ENCODE measurements around a stretch of chr12.

GRCh38 chr12:120694723-120695174 lies 7.8 kb downstream of the MLEC start:
- PRO-cap = no peak
- RRBS, 2 experiments = no CpG with 5 or more reads among the region's 6 CpGs

DNA sequence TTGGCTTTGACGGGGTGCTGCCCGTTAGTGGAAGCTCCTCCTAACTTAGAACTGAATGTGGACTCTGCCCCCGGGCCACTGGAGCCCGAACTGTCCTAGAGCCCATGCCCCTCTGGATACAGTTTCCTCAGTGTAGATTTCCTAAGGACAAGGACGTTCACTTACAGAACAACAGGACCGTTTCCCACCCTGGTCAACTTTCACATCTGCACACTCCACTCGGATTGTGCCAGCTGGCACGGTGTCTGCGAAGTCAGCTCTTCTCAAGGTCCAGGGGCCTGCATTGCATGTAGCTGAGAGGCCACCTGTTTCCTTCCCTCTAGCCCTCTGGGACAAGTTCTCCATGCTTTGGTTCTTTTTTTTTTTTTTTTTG lies 16.5 kb downstream of the ACADS start:
- PRO-cap = no peak
- RRBS, 2 experiments = 100% methylated on average over 1 of the region's 9 CpGs; no CpG with 5 or more reads in 1 of the 2 experiments

DNA sequence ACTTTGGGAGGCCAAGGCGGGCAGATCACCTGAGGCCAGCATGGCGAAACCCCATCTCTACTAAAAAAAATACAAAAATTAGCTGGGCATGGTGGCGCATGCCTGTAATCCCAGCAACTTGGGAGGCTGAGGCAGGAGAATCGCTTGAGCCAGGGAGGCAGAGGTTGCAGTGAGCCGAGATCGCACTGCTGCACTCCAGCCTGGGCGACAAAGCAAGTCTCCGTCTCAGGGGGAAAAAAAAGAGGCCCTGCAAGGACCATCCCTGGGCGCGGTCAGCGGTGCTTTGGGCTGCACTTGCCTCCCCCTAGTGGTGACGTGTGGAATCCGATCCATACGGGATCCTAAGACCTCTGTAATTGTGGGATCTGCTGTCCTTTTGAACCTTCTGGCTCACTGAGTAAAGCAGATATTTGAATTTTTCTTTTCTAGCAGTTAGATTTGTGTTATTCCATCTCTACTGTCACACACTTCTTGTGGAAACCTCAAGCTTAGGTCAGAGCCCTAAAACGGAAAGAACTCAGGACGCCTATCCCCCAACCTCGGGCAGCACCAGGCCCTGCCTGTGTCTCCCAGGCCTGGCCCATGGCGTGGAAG lies 20.3 kb downstream of the P2RX4 start:
- PRO-cap = no peak
- RRBS, 2 experiments = no CpG with 5 or more reads among the region's 18 CpGs

DNA sequence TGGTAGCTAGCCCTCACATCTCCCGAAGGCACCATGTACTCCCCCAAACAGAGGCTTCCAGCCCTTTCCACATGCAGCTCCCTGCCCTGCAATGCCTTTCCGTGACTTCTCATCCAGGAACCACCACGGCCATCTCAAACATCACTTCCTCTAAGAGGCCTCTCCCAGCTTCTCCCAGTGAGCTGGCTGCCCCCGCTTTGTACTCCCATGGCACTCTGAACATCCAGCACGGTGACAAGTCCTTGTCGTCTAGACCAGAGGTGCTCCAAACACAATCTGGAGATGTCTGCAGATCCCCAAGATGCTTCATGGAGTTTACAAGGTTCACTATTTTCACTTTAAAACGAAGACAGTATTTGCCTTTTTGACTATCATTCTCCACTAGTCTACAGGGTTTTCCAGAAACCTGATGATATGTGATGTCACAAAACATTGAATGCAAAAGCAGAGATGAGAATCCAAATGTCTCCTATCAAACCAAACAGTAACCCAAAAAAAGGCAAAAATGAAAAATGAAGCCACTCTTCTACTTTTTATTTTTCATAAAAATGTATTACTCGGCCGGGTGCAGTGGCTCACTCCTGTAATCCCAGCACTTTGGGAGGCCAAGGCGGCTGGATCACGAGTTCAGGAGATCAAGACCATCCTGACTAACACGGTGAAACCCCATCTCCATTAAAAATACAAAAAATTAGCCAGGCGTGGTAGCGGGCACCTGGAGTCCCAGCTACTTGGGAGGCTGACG lies 34.7 kb downstream of the CAMKK2 start:
- PRO-cap = no peak
- RRBS, 2 experiments = no CpG with 5 or more reads among the region's 15 CpGs

- PRO-cap = no peak
- RRBS, 2 experiments = no CpG with 5 or more reads among the region's 22 CpGs
These were observed 17.0 kb downstream of the CAMKK2 start for GRCh38 chr12:121279349-121280104.

- PRO-cap = no peak
- RRBS, 2 experiments = no CpG with 5 or more reads among the region's 10 CpGs
These were observed 8.1 kb downstream of the CAMKK2 start for GRCh38 chr12:121288176-121289021.

GRCh38 chr12:121289022-121289400 lies 7.5 kb downstream of the CAMKK2 start:
- PRO-cap = no peak
- RRBS, 2 experiments = no CpG with 5 or more reads among the region's 9 CpGs

- PRO-cap = no peak
- RRBS, 2 experiments = no CpG with 5 or more reads among the region's 9 CpGs
These were observed 13.1 kb upstream of the CAMKK2 start for GRCh38 chr12:121309601-121310091.

- PRO-cap = no peak
- RRBS, 2 experiments = no CpG with 5 or more reads among the region's 1 CpG
These were observed 5.0 kb downstream of the RNF34 start for GRCh38 chr12:121404808-121405527.

DNA sequence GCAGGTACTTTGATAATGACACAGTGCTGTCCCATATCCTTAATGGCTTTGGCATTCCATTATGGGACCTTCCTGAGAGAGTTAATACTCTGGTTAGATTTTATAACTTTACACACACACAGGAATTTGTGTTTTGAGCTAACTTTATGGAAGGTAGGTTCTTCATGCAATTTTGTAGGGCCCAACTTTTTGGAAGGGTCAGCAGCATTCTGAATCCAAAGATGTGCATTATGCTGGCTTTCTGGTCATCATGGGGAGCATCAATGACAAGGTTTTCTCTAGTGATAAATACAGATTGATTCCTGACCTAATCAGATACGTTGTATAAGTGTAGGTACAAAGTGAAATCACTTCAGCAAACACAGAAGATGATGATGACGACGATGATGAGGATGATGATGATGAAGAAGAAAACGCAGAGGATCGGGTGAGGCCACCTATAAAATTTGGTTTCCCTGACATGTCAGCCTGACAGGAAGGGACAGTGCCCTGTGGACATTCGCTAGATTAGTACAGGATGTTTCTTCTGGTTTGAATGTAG lies 20.1 kb downstream of the RNF34 start:
- PRO-cap = no peak
- RRBS, 2 experiments = no CpG with 5 or more reads among the region's 6 CpGs

GRCh38 chr12:121500212-121500627 lies 80.6 kb downstream of the KDM2B start:
- PRO-cap = no peak
- RRBS, 2 experiments = 5 to 6% methylated on average over 1 of the region's 13 CpGs

DNA sequence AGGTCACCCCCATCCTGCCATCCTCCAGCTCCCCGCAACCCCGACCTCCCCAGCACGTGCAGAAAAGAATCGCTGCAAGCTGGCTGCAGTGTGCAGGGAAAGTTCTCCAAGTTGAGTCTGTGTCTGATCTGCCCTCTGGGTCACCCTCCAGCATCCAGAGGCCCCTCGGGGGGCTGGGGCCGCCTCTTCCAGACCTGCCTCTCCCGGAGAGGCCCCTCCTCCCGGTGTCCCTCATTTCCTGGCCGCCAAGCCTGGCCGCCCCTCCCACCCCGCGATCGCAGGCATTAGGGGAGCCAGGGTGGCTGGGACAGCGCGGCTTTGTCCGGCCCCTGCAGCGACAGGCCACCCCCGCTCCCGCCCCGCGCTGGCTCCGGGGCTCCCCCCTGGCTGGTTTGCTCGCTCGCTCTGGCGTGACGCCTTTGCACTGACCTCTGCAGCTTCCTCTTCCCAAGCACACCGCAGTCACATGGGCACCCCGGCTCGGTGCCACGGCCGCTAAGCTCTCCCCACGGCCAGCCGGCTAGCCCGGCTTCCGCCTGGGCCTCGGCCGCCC lies 43.9 kb downstream of the KDM2B start:
- PRO-cap = no peak
- RRBS, 2 experiments = 2% methylated on average over 13 to 21 of the region's 37 CpGs

DNA sequence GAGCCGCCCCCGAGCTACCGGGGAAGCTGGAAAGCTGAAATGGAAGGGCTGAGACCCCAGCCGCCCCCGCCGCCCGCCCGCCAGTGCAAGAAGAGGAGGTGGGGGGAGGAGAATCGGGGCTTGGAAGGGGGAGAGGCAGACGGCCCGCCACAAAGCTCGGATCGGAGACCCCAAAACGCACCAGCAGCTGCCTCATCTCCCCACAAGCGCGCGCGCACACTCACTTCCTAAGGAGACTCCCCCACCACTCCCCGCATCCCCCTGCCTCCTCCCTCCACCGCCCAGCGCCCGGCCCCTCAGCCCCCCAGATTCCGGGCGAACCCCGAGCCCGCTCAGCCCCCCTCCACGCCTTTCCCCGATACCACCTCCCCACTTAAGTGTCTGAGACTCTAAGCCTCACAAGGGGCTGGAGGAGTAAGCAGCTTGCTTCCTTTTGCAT lies 1.4 kb downstream of the KDM2B start:
- PRO-cap = no peak
- RRBS, 2 experiments = 0 to 2% methylated on average over 3 of the region's 28 CpGs

- PRO-cap = no peak
- RRBS, 2 experiments = no CpG with 5 or more reads among the region's 6 CpGs
These were observed 22.6 kb downstream of the MORN3 start for GRCh38 chr12:121646784-121647286.

DNA sequence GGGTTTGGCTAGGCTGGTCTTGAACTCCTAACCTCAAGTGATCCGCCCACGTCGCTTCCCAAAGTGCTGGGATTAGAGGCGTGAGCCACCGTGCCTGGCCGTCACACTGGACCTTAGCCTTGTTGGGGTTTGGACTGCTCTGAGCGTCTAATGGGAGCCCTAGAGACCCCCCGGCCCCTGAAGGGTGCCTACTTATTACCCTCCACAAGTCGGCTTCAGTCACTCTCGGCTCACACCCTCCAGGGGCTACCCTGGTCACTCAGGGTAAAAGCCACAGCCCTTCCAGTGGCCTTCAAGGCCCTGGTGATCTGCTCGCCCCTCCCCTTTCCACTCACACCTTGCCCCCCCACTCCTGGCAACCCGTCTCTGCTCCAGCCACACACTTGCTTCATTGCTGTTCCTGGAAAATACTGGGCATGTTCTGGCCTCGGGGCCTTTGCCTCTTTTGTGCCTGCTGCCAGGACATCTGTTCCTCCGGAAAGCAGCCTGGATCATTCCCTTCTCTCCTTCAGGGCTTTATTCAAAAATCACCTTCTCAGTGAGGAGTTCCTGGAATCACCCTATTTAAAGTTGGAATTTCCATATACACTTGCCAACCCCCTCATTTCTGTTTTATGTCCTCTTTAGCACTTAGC lies 3.6 kb upstream of the MORN3 start:
- PRO-cap = no peak
- RRBS, 2 experiments = no CpG with 5 or more reads among the region's 14 CpGs

- PRO-cap = unidirectional peak, plus-strand start at chr12:121711853; unidirectional peak, plus-strand start at chr12:121711862
- RRBS, 2 experiments = no CpG with 5 or more reads among the region's 11 CpGs
These were observed 923 bp upstream of the TMEM120B start for GRCh38 chr12:121711621-121712036.

DNA sequence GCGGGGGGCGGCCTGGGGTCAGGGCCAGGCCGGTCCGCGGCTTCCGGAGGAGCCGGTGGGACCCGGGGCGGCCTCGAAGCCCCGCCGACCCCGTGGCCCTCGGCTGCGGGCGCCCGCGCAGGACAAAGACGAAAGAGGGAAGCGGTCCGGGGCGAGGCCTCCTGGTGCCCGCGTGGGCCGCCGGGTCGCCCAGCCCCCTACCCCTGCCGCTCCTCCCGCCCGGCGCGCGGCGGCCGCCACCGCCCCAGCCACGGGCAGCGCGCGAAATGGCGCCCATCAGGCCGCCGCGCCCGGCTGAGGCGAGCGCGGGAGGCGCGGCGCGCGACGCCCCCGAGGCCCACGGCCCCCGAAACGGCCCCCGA lies 3.4 kb upstream of the SETD1B start:
- PRO-cap = bidirectional peak, plus-strand start at position 276 of the sequence, minus-strand start at position 124 of the sequence
- RRBS, 2 experiments = 1 to 2% methylated on average over 44 of the region's 59 CpGs

DNA sequence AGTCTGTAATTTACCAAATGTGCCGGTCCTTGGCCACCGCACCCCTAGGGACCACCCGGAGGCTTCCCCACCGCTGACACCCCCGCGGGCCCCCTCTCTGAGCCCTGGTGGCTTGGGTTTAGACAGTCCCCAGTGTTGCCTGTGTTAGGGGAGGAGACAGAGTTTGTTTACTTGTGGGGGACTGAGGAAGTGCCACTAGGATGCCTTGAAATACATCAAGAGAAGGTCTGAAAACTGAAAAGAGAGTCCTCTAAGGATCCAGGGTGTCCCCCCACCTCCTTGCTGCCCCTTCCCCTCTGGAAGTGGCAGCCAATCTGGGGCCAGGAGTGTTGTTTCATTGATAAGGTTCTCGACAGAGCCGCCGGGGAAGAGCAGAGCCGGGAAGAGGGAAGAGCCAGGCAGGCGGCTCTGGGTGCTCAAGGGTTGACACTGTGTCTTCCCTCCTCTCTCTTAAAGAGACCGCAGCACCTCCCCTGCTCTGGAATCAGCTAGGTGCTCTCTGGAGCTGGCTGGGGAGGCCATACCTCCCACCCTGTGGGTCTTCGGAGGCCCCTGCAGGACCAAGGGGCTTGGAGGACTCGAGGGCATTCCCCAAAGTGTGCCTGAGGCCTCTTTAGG lies 2.6 kb downstream of the SETD1B start:
- PRO-cap = no peak
- RRBS, 2 experiments = no CpG with 5 or more reads among the region's 14 CpGs

DNA sequence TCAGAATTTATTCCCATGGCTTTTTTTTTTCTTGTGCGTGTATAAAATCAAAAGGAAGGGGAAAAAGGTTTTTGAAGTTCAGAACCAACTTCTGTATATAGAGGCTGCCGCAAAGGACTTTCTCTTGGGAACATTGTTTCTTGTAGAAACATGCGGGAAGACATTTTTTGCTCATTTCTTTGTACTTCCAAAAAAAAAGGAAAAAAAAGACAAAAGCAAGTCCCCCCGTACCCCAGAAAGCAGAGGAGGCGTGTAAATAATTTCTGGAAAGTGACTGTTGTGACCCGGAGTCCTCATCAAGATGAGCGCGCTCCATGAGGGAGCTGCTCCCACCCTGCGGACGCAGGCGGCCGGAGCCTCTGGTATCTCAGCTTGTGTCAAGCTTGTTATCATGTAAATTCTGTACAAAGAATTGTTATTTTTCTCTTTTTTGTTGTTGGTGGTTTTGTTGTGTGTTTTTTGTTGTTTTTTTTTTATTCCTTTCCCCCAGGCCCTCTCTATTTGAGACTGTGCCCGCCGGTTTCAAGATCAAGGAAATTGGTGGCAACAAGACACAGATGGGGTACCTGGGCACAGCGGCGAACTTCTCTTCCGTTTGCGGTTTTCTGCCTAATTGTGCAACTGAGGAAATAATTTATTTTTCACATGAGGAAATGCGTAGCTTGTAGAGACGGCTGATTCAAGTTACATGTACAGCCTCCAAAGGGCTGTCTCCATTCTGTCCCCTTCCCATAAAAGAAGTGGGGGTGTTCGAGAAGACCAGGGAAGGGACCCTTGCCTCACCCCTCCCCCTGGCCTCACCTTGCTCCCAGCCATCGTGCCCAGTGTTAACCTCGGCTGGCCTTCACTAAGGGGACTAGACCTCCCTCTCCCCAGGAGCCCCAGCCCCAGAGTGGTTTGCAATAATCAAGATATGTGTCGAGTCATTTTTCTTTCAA lies 27.0 kb downstream of the HPD start:
- PRO-cap = no peak
- RRBS, 2 experiments = 91% methylated on average over 7 of the region's 24 CpGs

DNA sequence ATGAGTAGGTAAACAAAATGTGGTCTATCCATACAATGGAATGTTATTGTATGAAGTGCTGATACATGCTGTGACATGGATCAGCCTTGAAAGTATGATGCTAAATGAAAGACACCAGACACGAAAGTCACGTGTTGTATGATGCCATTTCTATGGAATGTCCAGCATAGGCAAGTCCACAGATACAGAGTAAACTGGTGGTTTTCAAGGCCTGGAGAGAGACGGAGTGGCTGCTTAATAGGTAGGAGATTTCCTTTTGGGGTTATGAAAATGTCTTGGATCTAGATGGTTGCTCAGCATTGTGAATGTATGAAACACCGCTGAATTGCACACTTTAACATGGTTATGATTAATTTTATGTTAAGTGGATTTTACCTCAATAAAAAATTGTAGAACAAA lies 31.7 kb downstream of the CFAP251 start:
- PRO-cap = unidirectional peak, plus-strand start at position 200 of the sequence
- RRBS, 2 experiments = no CpG with 5 or more reads among the region's 4 CpGs

All from astrocyte (in vitro differentiated cells and primary cell).